Mesenchymal stem cell of adipose (primary cell): ENCODE measurements around the gene TEX33.

DNA sequence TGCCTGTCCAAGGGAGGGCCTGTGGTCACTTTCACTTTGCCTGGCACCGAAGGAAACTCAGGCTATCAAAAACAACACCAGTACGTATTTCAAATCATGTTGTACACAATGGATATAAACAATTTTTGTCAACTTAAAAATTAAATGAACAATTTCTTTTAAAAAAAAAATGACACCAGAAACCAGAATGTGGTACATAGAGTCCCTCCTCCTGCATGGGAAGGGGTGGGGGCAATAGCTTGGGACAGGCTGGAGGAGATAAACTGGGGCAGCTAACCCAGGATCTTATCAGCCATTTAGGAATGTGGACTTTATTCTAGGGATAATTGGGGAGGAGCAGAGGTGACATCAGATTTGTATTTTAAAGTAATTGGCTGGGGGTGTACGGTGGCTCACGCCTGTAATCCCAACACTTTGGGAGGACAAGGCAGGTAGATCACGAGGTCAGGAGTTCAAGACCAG lies 26.3 kb downstream of the MYH9 start:
- CAGE, long polyA plus RNA, result no peak

DNA sequence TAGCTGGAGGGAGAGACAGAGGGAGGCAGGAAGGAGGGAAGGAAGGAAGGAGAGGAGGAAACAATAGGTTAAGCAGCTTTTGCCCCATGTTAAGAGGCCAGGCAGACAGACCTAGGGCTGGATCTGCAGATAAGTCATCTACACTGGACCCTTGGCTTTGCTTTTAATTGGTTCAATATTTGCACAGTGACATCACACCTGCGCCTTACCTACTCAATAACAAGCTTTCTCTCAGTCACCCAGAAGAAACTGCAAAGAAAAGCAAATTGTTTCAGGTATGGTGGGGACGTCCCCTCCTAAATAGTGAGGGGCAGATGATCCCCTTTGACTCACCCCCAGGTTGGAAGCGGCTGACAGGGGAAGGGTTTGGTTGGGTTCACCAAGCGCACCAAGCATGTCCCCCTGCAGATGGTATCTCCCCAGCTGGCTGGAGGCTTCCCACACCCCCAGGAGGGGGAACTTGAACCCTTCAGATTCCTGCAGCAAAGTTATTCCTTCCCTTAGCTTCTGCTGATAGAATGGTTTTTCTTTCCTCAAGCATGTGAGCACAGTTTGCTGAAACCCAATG lies 24.2 kb downstream of the MYH9 start:
- CAGE, long polyA plus RNA, result no peak

DNA sequence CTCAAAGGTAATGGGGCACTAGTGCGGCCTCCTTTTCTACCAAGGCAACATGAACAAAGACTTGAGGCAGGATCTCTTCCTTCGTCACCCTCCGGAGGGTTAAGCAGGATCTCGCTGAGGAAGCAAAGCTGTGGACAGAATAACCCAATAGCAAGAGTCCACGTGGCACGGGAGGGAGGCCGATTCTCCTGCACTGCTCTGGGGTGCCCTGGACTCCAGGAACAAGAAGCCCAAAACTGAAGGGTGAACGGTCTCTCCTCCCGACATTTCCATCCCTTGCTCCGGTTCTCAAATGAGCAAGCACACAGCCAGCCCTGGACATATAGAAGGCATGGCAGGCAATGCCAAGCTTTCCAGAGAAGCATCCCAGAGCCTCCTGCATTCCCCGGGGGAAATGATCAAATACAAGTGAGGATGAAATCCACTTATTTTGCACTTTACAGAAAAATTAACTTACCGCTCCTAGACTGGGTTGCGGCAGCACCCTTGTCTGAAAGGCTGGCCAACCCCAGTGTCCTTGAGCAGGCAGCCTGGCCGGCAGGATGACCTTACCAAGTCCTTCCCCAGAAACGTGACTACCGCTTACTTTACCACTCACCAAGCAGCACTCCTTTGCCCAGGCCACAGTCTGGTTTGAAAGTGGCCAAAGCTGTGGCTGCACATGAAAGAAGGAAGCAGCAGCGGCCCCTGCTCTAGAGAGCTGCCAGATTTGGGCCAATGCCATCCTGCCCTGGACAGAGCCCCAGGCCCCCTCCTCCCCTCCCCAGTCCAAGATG lies 20.5 kb downstream of the MYH9 start:
- CAGE, long polyA plus RNA, result no peak

GRCh38 chr22:36374534-36375181 lies 13.1 kb downstream of the MYH9 start:
- CAGE, long polyA plus RNA, result no peak

DNA sequence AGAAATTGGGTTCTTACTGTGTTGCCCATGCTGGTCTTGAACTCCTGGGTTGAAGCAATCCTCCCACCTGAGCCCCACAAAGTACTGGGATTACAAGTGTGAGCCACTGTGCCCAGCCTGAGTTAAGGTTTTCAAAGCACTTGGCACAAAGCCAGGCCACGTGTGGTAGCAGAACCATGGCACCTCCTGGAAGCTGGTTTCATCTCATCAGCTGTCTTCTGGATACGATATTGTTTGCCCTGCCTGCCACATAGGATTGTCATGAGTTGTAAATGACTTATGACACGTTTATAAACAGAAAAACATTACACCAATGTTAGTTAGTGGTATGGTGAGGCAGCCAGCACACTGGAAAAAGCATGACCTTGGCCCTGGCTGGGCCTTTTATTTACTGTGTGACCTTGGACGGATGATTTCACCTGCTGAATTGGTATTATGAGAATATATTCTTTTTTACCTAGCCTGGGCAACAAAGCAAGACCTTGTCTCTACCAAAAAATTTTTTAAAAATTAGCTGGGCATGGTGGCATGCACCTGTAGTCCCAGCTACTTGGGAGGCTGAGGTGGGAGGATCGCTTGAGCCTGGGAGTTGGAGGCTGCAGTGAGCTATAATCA lies 23.8 kb upstream of the MYH9 start:
- CAGE, long polyA plus RNA, result no peak

GRCh38 chr22:36469943-36470556 lies 11.4 kb downstream of the TXN2 start:
- CAGE, long polyA plus RNA, result no peak

- CAGE, long polyA plus RNA, result no peak
Measured at GRCh38 chr22:36474802-36475199, 6.6 kb downstream of the TXN2 start.

DNA sequence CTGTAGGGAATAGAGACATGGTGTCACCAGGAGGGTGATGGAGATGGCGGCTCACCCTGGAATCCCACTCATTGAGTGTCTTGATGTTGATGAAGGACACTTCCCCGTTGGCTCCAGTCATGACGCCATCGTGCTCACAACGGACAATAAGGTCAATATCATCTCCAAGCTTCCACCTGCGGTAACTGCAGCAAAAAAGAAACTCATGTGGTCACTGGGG lies 9.5 kb upstream of the FOXRED2 start:
- CAGE, long polyA plus RNA, result no peak

- CAGE, long polyA plus RNA, result no peak
Measured at GRCh38 chr22:36536716-36537253, 7.8 kb upstream of the EIF3D start.

GRCh38 chr22:36771579-36772177 lies 4.2 kb downstream of the IFT27 start:
- CAGE, long polyA plus RNA, result no peak

- CAGE, long polyA plus RNA, result no peak
Measured at GRCh38 chr22:36853315-36854017, 7.3 kb upstream of the NCF4 start.

DNA sequence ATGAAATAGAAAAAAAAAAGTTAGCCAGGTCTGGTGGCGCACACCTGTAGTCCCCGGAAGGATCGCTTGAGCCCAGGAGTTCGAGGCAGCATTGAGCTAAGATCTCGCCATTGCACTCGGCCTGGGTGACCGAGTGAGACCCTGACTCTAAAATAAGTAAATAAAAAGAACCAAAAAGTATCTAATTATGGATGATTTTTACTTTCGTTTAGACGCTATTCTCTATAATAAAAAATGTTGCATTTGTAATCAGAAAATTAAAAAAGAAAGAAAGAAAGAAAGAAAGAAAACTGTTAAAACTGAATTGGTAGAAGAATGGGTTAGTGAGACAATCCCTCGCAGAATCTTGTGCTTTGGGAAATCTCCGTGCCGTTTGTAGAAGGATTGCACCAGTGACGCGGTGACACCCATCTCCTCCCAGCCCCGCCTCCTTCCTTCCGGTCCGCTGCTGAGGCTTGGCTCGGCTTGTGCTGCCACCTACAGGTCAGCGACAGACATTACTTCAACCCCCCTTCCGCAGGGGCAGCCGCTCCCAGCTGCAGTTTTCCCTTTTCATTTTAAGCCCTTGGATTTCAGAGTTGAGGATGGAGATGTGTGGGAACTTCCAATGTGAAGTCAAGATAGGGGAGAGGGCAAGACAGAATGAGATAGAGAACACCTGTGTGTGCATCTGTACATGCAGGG lies 29.7 kb downstream of the TEX33 start:
- CAGE, long polyA plus RNA, result no peak

GRCh38 chr22:37007560-37008036 lies at the start of gene TEX33:
Gene TEX33, minus strand, starts transcription at chr22:37007851.
- CAGE, long polyA plus RNA, result no peak

GRCh38 chr22:37018470-37019195 lies 614 bp downstream of the TST start:
- CAGE, long polyA plus RNA, result no peak

DNA sequence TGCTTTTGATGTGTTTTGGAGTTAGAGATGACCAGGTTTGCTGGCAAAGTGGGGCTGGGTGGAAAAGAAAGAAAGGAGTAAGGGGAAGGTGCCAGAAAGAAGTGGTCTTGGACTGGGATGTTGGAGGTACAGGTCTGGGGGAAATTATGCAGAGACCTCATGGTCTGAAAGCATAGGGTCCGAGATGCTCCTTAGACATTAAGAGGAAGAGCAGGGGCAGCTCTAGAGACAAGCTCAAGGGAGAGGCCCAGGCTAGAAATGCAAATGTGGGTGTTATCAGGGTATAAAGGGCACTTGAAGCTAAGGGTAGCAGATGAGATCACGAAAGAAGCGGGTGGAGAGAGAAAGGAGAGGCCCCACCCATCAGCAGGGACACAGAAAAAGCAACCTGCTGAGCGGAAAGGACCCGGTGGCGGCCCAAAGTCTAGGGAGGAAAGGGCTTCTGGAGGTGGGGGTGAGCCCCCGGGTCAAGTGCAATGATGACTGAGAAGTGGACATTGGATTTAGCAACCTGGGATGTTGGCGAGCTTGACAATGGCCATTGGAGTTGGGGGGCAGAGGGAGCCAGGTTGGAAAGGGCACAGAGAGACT lies 8.9 kb downstream of the TMPRSS6 start:
- CAGE, long polyA plus RNA, result no peak

GRCh38 chr22:37176282-37177092 lies 11.6 kb downstream of the C1QTNF6 start:
- CAGE, long polyA plus RNA, result no peak

DNA sequence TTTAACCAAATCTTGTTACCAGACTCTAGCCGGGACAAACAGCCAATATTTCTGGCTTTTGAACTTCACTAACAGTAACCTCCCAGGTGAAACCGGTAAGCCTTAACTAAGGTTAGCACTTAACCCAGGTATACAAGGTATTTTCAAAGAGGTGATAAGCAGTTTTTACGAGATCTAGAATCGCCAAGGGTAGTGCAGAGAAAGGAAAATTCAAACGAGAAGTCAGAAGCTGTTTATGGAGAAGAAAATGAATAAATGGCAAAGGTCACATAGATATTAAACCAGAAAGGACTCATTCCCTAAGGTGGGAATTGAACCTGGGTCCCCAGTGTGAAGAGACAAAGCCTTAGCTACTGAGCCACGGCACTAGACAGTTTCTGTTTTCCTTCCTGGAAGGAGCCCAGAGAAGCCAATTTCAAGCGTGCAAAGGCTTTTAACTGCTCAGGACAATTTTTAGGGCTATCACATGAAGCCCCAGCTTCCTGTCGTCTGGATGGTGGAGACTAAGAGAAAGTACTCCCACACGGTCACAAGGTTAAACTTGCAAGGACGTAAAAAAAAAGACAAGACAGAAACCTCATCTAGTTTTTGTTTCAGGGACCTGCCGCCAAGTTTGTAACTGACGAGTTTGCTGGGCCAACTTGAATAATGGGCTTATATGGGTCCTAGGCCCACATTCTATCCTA lies 5.7 kb upstream of the C1QTNF6 start:
- CAGE, long polyA plus RNA, result no peak

GRCh38 chr22:37256135-37256544 lies 12.1 kb upstream of the RAC2 start:
- CAGE, long polyA plus RNA, result no peak

DNA sequence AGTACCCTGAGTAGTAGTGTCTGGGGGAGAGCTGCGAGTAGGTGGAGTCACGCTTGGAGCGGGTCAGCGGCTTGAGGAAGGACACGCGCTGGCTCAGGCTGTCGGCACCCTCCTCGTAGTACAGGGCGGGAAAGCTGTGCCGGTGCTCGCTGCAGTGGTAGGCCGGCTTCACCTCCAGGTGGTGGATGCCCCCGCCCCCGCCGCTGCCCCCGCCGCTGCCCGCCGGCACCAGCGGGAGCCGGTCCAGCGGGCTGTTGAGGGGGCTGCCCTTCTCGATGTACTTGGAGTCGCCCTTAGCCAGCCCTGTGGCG lies 54.1 kb downstream of the ELFN2 start:
- CAGE, long polyA plus RNA, result no peak

DNA sequence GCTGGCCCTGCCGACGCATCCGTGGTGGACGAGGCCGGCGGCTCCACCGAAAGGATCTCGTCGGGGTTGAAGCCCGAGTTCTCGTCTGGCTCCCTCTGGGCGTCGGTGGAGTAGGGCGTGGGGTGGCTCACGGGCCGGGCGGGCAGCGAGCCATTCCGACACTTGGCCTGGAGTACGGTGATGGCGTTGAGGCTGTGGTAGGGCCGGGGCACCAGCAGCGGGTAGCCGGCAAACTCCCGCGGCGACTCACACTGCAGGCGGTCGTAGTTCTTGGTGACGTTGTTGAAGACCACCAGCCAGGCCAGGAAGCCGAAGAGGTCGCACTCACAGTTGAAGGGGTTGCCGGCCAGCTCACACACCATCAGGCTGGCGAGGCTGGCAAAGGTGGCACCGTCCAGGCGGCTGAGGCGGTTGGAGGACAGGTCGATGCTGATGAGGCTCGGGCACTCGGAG lies 52.6 kb downstream of the ELFN2 start:
- CAGE, long polyA plus RNA, result no peak